A172 (cell line): Measurements from ENCODE around the genes SGCG and ATP12A.

DNA sequence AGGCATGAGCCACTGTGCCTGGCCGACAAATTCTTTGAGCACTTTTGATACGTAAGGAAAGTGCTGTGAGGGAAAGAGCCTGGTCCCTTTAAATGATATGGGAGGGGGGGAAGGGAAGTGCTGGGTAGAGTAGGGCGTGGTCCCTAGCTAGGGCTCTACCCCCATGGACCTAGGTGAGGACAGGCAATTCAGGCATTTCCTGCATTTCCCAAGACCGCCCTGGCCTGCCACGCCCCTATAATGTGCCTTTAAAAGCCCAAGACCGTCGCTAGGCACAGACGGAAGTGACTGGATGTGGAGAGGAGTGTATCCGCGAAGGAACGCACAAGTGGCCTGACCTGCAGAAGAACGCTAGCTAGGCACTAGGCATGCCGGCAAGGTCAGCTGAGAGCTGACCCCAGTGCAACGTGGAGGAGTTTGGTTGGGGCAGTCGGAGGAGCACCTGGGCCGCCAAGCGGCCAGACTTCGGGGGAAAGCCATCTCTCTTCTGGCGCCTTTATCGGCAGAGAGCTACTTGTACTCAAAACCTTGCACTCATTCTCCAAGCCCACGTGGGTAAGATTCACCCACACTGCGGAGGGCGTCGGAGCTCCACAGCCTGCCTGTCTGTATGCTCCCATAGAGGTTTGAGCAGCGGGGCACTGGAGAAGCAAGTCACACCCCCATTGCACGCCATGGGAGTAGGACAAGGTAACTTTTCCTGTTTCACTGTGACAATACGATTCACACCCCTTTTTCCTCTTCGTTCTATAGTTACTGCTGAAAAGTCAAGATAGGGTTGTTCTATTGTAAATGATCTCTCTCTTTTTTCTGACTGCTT lies 370.0 kb downstream of the FGF9 start:
- RAMPAGE, long total RNA: no peak

DNA sequence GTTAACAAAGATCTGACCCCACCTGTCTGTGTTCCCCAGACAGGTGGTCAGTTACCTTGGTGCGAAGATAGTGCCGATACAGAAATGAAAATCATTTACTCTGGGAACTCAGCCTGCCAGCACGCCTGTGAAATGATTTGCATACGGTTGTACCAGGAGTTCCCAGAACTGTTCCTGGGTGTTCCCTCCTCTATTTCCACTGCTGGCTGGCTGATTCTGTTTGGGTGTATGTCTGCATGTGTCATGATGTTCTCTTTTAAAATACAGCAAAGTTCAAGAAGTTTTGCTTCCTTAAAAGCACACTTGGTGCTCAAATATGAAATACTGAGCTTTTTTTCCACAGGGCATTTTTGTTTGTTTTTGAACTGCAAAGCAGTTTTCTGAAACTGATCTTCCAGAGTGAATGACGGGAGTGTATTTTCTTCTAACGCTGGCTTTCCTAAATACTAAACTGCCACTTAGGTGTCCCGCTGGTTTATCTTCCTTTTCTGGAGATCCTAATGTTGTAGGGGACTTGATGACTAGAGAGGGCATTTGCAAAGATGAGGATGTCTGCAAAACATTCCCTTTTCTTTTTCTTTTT lies 527.3 kb downstream of the FGF9 start:
- RAMPAGE, long total RNA: no peak

GRCh38 chr13:23147955-23148256 lies 32.9 kb upstream of the SGCG start:
- RAMPAGE, long total RNA: no peak

DNA sequence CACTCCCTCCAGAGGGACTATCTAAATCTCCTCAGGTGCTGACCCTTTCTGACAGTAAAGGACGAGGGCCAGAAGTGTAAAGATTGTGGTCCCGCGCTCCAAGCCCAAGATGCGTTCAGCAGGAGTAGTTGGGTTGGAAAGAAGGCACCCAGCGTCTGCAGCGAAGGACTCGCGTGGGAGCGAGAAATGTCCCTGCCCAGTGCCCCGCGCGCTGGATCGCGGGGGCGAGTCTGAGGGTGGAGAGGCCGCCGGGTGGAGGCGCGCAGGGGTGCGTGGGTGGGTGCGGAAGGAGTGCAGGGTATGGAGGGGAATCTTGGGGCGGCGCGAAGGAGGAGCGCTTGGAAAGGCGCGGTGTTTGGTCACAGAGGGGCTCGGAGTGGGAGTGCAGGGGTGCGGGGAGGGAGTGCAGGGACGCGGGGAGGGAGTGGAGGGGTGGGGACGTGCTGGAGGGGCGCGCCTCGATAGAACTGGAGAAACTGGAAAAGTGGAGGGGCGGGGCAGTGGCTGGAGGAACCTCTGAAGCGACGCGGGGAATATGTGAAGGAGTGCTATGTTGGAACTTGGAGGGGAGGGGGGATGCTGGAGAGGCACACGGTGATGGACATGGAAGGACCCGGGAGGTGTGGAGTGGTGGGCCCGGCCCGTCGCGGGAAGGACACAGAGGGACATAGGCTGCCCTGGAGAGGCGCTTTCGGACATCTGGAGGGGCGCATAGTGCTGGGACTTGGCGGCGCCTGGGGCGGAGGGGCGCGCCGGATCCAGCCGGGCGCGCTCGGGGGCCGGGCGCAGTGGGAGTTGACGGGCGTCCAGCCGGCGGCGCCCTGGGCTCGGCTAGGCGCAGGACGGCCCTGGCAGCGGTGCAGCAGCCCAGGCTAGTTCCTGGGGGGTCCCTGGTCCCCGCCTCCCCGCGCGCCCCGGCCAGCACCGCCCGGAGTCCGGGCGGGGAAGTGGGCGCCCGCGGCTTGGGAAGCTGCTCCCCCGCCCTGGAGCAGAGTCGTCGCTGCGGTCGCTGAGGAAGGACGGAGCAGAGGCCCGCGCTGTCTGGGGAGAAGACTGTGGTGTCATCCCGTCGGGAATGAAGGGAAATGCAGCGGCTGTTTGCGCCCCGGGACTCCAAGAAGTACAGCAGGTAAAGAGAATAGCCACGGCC lies 20.9 kb upstream of the SGCG start:
- RAMPAGE, long total RNA: no peak

GRCh38 chr13:23160668-23161429 lies 19.9 kb upstream of the SGCG start:
- RAMPAGE, long total RNA: no peak

GRCh38 chr13:23180606-23181296 lies at the start of gene SGCG:
TSS of gene SGCG (plus strand) at chr13:23180979.
- RAMPAGE, long total RNA: no peak

- RAMPAGE, long total RNA: no peak
Measured at GRCh38 chr13:23561155-23561496, 9.1 kb upstream of the TNFRSF19 start.

DNA sequence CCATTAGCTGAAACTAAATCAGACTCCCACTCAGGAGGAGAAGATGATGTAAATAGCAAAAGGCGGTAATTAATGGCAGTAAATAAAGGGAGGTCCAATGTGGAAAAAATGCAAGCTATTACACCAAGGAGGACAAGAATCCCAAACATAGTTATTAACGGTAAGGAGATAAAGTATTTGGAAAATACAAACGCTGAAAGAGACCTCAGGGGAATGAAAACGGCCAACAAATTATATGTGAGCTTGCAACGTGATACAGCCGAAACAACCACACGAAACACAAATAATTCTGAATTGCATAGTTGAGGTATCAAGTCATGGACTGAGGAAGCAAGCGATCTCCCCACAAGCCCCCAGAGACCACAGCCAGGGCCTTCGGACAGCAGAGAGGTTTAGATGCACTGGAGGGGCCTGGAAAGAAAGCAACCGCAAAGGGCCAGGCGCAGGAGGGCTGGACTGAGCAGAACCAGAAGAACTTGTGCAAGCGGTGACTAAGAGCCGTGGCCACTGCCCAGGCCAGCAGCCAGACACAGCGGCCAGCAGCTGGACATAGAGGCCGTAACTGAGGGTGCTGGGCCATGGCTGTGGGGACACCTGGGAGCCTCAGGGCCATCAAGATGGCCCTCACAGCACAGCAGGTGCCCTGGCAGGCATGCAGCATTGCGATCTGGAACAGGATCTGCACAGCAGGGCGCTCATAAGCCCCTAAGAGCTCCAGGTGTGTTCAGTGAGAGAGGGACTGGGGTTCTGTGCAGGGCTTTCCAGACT lies 131.4 kb downstream of the TNFRSF19 start:
- RAMPAGE, long total RNA: no peak

GRCh38 chr13:23950968-23951382 lies 61.8 kb upstream of the MIPEP start:
- RAMPAGE, long total RNA: no peak

DNA sequence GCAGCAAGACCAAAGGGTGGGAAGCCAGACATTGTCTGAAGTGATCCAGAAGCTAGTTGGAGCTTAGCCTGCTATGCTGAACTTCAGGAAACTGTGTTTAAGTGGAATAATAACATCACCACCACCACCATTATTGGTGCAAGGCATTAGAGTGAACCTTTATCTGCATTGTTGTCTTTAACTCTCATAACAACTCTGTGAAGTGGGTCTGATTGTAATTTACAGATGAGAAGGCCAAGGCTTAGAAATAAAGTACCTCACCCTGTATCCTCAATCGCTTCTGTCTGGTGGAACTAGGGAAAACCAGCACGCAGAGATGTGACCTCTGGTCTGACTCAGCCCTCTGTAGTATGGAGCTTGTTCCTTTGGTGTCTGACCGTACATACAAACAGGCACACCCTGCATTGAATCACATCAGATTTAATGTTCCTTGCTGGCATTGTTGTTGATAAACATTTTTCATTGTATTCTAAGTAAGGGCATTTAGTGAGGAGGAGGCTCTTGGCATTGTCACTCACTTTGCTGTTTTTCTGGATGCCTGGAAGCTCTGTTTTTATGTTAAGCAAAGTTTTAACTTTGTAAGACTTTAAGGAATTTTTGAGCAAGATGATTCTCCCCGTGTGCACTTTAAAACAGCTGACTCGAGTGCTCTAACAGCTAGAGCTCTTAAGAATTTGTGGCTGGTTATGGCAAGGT lies 89.1 kb upstream of the SPATA13 start:
- RAMPAGE, long total RNA: no peak

- RAMPAGE, long total RNA: no peak
Measured at GRCh38 chr13:24193167-24193563, 32.6 kb downstream of the SPATA13 start.

DNA sequence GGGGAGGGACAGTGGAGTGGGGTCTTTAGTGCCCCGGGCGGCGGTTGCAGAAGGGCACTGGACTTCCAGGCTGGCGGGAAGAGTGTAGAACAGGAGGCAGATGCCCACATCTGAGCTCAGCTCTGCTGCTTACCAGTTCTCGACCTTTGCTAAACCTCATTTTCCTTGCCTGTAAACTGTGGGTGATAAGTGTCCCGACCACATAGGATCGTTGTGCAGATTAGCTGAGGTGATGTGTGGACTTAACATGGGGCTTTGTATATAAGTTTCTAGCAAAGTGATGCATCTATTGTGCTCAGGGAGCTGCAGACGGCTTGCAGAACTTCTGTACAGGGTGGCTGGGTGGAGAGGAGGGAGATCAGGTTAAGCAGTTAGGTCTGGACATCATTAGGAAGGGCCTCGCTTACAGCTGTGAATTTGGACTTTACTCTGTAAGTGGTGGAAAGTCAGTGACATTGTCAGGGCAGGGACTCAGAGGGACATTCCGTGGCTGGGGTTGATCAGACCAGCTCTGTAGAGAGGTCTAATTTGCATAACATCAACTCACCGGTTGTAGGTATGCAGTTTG lies 70.0 kb downstream of the SPATA13 start:
- RAMPAGE, long total RNA: no peak

DNA sequence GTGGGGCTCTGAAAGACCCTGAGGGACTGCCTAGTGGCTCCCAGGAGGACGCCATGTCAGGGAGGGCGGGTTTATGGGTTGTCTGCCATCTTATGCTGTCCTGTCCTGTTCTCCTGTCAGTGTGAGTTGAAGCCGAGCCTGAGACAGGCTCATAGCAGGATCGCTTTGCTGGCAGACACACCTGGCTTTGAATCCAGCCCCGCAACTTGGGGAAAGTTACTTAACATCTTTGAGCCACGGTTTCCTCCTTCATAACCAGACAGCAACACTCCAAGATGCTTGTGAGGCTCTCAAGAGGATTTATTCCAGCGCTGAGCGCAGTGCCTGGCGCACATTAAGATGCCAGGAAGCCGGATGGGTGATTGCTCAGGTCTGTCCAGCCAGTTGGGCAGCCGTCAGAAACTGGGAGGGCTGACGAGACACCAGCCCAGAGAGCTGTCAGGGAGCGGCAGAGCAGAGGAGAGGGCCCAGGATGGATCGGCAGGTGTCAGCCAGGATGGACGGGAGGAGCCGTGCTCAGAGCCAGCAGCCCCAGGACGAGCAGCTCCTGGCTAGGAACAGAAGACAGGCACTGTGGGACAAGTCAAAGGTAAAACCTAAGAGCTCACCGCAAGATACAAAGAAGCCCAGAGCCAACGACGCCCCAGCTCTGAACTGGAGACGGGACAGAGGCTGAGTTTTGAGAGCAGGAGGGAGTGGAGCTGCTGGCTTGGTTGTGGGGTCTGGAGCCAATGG lies 36.7 kb upstream of the C1QTNF9 start:
- RAMPAGE, long total RNA: no peak

- RAMPAGE, long total RNA: no peak
Measured at GRCh38 chr13:24307045-24308117, 2.0 kb upstream of the C1QTNF9 start.

DNA sequence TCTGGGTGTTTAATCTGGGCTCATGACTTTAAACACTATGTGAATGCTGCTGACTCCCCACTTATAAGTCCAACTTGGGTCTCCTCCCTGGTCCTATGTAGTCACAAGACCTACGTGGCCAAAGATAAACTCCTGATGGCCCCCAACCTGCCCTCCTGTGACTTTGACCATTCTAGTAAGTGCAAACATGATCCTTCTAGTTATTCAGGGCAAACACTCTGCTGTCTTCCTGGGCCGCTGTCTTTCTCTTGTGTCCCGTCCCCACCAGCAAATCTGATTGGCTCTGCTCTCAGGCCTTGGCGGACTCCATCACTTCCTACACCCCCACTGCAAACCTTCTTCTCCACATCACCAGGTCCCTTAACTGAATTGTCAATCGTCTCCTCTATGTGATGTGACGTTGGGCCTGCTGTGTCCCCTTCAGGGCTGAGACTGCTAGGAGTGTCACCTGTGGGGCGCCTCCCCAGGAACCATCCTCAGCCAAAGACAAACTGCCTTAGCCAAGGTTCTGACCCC lies 38.6 kb downstream of the PARP4 start:
- RAMPAGE, long total RNA: no peak

DNA sequence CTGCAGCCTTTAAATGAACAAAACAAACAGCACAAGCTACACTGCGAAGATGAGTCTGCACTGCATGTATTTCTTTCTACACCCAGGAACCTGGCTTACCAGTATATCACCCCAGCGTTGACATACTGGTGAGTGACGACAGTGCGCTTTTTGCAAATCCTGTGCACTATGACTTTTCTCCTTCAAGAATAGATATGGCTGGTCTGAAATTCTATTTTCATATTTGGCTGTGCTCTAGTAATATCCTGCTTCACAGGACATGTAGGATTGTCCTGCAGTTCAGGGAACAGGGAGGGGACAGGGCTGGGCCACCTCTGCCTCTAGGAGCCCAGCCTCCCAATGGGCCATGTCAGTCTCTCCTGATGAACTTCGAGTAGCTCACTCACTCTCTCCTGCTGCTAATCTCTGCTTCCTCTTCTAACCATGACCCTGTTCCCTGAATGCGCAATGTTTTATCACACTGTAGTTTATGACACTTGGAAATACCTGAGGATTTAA lies 9.4 kb downstream of the PARP4 start:
- RAMPAGE, long total RNA: no peak

- RAMPAGE, long total RNA: no peak
Measured at GRCh38 chr13:24510654-24511873, 1.5 kb downstream of the PARP4 start.

- RAMPAGE, long total RNA: no peak
Measured at GRCh38 chr13:24627066-24627570, 53.1 kb upstream of the ATP12A start.

DNA sequence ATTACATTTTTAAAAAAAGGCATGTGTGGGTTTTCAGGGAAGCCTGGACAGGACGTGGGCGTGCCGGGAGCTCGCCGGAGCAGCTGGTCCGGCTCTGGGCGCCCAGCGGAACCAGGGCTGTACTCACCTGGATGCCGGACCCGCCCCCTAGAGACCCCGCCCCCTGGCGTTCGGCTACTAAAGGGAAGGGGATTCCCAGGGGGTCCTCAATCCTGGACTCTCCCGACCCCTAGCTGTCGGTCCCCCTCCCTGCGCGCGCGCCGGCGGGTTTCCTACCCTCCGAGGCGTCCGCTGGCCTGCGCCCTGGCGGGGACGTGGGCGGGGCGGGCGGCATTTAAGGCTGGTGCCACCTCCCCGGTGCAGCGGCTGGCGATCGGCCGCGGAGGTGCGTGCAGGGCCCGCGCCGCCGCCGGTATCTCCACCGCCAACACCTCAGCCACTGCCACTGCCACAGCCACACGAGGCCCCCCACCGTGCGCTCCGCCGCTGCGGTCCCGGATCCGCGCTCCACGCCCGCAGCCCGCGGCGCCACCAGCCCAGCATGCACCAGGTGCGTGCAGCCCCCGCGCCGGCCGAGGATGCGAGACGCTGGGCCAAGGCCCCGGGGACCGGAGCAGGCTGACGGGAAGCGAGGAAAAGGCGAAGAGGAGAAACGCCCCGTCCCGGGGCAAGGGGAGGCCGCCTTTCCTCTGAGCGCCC lies at the start of gene ATP12A:
Gene ATP12A (plus strand): TSS at position 206 of the 699 bp plus-strand sequence.
- RAMPAGE, long total RNA: no peak

- RAMPAGE, long total RNA: no peak
Measured at GRCh38 chr13:24685678-24685877, 5.4 kb downstream of the ATP12A start.